Glomerular endothelial cell (primary cell): ENCODE measurements around the genes ATP4B, GAS6, C13orf46 and RASA3.

- RAMPAGE, long total RNA: no peak
Measured at GRCh38 chr13:113393068-113393657, 29.2 kb upstream of the GRTP1 start.

DNA sequence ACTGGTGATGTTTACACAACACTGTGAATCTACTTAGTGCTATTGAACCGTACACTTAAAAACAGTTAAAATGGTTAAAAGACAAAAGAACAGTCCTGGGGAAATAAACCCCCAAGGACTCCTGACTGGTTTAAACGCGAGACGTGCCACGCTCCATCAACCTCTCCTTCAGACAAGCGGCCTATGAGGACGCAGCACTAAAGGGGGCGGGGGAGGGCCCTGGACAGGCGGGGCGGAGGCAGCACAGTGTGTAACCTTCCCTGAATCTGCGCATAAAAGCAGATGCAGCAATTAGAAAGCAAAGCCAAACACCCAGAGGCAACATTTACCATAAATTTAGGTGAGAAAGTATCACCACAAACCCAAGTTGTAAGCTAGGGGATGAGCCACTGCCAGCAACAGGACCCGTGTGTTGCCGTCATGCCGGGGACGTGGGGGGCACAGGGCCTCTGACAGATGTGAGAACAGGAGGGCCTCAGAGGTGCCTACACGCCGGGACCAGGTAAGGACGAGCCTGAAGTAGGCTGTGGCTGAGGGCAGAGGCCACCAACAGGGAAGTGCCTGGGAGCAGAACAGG, 15.3 kb upstream of the ADPRHL1 start:
- RAMPAGE, long total RNA: no peak

- RAMPAGE, long total RNA: no peak
Measured at GRCh38 chr13:113491441-113492291, 845 bp downstream of the TMCO3 start.

DNA sequence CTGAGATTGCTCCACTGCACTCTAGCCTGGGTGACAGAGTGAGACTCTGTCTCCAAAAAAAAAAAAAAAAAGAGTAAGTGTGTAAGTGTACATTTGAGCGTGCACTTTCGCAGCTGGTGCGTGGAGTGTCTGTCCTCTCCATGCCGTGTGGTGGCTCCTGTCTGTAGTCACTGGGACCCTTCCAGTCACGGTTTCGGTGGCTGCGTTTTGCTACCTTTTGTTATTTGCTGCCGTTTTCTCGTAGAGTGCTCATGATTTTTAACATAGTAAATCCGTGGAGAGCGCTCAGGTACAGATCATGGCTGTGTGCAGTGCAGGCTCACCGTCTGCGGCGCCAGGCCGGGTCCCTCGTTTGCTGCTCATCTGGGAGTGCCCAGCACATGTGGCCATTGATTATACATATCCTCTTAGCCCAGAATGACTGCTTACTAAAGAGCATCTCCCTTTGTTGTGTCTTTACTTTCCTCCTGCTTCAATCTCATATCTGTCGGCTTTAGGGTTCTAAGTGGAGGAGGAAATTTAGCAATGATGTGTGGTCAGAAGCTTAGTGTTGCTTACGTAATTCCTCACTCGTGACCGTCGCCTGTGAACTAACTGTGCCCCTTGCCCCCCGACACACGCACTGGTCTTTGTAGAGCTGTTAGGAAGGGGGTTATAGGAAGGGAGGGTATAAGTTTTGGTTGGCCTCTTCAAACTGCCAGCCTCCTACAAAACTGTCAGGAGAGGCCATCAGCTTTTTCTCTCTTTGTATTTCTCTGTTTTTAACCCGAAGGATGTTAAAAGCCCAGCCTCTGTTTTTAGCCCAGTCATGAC, 31.8 kb downstream of the TFDP1 start:
- RAMPAGE, long total RNA: no peak

- RAMPAGE, long total RNA: no peak
Measured at GRCh38 chr13:113657965-113658267, at the start of gene ATP4B. Gene ATP4B, minus strand, starts transcription at chr13:113658198.

GRCh38 chr13:113777518-113777795, 18.4 kb downstream of the TMEM255B start:
- RAMPAGE, long total RNA: no peak

DNA sequence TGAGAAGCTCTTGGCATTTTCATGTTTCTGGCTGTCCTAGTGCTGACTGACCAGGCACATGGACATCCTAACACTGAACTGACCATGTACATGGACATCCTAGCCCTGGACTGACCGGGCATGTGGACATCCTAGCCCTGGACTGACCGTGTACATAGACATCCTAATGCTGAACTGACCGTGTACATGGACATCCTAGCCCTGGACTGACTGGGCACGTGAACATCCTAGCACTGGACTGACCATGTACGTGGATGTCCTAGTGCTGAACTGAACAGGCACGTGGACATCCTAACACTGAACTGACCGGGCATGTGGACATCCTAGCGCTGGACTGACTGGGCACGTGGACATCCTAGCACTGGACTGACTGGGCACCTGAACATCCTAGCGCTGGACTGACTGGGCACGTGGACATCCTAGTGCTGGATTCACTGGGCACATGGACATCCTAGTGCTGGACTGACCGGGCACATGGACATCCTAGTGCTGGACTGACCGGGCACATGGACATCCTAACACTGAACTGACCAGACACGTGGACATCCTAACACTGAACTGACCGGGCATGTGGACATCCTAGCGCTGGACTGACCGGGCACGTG, 30.7 kb downstream of the TMEM255B start:
- RAMPAGE, long total RNA: no peak

DNA sequence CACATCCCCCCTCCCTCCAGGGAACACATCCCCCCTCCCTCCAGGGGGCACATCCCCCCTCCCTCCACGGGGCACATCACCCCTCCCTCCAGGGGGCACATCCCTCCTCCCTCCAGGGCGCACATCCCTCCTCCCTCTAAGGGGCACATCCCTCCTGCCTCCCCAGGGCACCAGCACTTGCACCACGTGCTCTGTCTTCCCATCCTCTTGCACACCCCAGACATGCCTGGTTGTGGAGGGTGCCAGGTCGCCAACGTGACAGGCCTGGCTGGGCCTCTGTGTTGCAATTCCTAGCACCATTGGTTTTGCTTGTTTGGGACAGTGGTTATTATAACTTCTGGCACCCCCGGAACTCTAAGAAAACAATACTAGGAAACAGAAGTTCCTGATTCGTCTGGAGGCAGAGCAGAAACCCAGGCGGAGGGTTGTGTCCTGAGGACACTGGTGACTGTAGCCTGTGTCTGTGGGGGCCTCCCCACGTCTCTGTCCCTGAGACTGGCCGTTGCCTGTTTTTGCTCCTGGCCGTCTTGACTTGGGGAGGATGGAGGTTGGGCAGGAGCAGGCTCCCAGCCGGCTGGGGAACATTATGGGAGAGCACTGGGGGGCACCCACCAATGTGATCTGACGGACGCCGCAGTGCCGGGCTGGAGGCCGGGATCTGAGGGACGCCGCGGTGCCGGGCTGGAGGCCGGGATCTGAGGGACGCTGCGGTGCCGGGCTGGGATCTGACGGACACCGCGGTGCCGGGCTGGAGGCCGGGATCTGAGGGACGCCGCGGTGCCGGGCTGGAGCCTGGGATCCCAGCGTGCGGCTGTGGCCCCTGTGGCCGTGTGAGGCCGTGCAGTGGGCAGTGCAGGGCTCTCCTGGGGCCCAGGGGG, 46.2 kb downstream of the GAS6 start:
- RAMPAGE, long total RNA: no peak

DNA sequence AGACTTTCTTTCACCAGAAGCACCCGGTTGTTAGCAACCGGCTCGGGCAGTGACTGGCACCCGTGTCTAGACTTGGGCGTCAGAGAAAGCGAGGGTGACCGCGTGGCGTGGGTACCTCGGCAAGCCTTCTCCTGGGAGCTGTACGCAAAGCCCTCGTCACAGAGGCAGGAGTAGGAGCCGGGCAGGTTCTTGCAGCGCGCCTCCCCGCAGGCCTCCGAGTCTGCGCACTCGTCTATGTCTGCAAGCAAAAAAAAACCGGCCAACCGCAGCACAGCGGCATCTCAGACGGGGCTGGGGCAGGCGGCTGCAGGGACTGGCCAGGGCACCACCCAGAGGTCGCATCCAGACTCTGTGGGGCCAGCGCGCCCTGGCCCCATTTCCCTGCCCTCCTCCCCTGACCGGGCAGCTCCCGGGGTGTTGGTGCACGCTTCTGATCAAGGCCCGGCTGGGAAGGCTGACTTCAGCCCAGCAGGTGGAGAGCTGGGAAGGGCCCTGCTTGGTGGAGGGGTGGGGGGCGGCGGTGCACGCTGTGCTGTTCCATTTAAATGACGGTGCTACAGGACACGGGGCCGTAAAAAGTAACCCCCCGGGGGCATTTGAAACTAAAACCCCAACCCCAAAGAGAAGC, 28.4 kb downstream of the GAS6 start:
- RAMPAGE, long total RNA: no peak

DNA sequence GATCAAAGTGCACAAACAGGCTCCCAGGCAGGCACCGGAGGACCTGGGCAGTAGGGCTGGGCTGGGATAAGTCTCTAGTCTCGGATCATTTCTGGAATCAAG, 3.6 kb downstream of the GAS6 start:
- RAMPAGE, long total RNA: no peak

DNA sequence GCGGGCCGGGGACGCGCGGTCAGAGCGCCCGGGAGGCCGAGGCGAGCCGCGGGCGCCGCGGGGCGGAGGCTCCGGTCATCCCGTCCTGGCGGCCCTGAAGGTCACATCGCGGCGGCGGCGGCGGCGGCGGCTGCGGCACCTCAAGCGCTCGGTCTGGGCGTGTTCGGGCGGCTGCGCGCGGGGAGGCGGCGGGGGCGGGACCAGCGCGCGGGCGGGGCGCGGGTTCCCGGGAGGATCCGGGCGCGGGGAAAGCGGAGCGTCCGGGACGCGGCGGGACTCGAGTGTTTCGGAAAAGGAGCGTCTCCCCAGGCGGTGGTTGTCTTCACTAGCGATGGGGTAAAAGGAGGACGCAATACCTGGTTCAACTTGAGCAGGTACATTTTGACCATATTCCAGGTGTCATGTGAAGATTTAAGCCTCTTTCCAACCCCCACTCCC, at the start of gene GAS6:
Gene GAS6 (minus strand): TSS at position 155 of the 438 bp plus-strand sequence.
- RAMPAGE, long total RNA: no peak

DNA sequence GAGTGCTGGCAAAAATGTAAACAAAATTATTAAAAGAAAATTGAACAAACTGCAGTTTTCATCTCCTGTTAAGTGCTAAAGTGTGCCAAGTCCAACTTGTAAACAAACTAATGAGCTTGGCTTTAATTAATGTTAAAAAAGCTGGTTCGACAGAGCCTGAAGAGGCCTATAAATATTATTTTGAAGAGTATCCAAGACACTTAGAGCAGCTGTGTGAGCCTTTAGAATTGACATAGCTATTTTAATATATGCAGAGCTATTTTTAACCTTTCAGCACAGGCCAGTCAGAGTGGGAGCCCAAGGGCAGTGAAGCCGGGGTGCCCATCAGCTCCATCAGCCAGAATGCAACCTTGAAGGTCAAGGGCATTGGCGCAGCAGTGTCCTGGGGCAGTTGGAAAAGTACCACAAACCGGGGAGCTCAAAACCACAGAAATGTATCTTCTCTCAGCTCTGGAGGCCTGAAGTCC, 15.5 kb upstream of the GAS6 start:
- RAMPAGE, long total RNA: no peak

- RAMPAGE, long total RNA: no peak
Measured at GRCh38 chr13:113969712-113969956, 4.2 kb downstream of the C13orf46 start.

DNA sequence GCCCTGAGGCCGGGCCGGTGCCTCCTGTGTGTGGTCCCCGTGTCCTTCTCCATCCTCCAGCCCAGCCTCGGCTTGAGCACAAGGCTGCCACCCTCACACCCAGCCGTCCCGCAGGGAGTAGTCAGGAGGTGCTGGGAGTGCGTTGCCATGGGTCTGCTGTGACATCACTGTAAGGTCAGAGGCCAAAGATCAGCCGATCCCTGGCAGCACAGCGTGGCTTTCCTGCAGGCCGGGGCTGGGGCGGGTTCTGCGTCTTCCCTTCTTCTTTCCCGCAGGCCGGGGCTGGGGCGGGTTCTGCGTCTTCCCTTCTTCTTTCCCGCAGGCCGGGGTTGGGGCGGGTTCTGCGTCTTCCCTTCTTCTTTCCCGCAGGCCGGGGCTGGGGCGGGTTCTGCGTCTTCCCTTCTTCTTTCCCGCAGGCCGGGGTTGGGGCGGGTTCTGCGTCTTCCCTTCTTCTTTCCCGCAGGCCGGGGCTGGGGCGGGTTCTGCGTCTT, at the start of gene C13orf46:
Gene C13orf46 (minus strand): TSS at position 132 of the 491 bp plus-strand sequence.
- RAMPAGE, long total RNA: no peak

DNA sequence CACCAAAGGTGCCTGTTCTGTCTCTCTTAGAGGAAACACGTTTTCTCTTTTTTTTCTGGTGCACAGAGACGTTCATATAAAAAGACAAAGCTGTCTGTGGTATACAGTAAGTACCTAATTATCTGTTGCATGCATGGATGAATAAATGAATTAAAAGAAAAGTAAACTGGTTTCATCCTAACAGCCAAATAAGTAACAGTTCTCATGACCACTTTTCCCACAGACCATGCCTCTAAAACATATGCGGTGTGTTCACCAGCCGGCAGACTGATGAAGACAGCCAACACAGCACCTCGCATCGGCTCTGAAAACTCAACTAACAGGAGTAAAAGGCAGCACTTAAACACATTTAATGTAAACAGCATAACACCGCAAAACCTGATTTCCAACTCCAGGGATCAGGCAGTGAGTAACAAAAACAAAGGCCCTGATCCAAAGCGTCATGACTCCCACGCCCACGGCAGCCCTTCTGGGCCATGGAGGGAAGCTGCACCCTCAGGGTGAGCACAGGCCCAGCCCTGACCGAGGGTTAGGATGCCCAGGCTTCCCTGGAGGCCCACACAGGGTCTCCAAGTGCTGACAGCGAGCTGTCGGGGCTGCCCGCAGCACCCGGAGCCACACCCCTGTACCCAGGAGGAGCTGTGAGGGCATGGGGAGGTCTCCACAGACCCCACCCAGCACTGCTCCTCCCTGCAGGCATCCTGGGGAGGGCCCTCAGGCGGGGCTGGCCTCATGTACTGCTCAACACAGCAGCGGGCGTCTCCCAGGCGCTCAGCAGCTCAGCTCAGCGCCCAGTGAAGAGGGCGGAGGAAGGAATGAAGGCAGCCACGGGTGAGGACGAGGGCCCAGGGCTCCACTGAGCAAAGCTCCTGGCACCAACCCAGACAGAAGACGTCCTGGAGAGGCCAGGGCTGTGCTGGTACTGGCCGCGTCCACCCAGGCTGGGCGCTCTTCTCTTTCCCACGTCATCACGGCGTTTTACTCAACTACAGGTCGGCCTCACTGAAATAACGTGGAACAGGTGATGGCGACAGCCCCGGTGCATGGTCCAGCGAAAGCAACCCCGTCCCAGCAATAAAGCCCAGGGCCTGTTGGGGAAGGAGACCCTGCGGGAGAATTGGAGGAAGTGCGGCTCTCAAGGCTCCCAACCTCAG, 53.8 kb downstream of the RASA3 start:
- RAMPAGE, long total RNA: no peak

GRCh38 chr13:114122129-114122675, 10.2 kb downstream of the RASA3 start:
- RAMPAGE, long total RNA: no peak

DNA sequence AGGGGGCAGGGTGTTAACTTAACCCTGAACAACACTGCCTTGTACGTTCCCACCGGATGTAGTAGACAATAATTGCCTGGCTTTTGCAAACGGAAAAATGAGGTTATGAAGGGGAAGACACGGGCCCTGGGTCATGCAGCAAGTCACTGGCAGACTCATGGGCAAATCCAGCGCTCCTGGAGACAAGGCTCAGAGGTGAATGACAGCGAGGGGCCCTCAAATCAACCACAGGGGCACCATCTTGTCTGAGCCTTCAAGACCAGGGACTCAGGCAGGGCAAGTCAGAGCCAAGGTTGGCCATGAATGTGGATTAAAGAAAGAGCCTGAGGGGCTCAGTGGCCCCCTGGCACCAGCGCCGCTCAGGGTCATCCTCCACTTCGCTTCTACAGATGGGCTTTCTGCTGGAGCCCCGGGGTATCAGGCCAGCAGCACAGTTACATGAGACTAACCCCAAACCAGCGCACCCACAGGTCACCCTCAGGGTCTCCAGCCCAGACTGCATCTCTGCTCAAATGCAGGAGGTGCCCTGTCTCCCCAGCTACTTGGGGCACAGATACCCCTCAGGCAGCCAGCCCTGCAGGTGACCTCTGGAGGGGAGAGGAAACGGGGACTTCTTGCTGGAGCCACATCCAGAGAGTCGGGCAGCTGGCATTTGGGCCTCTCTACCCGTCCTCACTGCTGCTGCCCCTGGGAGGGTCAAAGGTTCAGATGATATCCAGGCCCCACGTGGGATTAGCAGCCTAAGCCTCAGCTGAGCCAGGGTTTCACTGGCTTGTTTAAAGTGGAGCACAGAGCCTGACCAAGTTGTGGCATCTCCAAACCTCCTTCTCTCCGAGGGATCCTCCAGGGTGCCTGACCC, 2.5 kb downstream of the RASA3 start:
- RAMPAGE, long total RNA: no peak

DNA sequence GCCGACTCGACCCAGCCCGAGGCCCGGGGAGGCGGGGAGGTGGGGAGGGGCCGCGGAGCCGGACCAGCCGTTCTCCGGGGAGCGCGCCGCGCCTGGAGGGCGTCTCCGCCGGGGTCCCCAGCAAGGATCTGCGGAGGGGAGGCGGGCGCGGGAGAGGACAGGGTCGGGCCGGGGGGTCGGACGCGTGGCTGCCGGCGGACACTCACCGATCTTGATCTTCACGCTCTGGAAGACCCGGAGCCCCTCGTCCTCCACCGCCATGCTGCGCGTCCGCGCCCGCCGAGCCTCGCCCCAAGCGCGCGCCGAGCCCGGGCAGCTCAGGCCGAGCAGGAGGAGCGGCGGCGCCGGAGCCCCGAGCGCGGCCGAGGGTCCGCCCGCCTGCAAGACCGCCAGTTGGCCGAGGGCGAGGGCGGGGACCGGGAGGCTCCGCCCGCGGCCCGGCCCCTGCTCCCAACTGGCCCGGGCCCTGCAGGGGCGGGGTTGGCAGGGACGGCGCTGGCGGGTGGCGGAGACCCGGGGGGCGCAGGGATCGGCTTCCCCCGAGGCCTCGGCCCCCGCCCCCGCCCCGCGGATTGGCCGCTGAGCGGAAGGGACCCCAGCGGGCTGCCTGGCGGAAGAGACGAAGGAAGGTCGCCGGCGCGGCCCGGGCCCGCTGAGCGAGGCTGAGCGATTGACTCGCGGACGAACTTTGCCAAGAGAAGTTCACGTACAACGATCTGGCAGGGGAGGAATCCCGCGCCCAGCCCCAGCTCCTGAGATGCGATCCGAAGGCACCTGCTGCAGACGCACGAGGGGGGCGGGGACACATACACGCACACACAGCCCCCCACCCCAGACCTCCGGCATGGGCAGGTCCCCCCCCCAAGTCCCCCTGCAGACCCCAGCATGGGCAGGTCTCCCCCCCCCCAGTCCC, at the start of gene RASA3:
Gene RASA3 (minus strand): TSS at position 395 of the 913 bp plus-strand sequence.
- RAMPAGE, long total RNA: no peak

- RAMPAGE, long total RNA: no peak
Measured at GRCh38 chr13:114142350-114143566, 10.3 kb upstream of the RASA3 start.

DNA sequence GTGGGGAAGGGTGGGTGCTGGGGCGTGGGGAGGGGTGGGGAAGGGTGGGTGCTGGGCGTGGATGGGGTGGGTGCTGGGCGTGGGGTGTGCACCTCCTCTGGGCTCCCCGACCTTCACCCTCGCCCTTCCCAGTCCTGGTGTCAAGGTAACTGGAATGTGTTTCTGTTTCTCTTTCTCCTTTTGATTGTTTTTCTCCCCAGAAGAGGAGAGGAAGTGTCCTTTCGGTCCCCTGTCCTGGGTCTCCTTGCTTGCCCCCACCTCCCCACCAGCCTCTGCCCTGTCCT, 22.8 kb upstream of the CFAP97D2 start:
- RAMPAGE, long total RNA: no peak